Cardiac ventricle fibroblast (primary cell): ENCODE results near the gene TAF5L.

GRCh38 chr1:227915651-227916120 lies 32.0 kb downstream of the WNT9A start:
- RAMPAGE, long total RNA = no peak

- RAMPAGE, long total RNA = no peak
Observed at GRCh38 chr1:227925026-227925557, 22.6 kb downstream of the WNT9A start.

DNA sequence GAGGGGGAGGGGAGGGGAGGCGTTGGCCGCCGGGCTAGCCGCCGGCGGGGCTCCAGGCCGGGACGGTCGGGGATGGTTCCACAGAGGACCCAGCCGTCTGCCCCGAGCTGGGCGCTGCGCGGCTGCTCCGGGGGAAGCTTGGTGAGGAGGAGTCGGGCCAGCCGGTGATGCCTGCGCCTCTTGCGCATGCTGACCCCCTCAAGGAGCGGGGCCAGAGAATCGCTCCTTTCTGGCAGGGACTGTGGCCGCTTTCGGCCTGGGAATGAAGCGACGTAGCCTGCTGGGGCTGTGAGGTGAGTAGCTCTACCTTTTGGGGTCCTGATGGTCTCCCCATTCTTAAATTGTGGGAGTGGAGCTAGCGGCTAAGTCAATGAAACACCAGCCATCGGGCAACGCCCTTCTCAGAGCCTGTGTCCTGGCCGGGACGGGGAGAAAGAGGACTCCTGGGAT lies 602 bp upstream of the WNT9A start:
- RAMPAGE, long total RNA = no peak

DNA sequence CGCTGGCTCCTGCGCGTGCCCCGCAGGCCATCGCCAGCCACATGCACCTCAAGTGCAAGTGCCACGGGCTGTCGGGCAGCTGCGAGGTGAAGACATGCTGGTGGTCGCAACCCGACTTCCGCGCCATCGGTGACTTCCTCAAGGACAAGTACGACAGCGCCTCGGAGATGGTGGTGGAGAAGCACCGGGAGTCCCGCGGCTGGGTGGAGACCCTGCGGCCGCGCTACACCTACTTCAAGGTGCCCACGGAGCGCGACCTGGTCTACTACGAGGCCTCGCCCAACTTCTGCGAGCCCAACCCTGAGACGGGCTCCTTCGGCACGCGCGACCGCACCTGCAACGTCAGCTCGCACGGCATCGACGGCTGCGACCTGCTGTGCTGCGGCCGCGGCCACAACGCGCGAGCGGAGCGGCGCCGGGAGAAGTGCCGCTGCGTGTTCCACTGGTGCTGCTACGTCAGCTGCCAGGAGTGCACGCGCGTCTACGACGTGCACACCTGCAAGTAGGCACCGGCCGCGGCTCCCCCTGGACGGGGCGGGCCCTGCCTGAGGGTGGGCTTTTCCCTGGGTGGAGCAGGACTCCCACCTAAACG lies 23.5 kb upstream of the ARF1 start:
- RAMPAGE, long total RNA = no peak

DNA sequence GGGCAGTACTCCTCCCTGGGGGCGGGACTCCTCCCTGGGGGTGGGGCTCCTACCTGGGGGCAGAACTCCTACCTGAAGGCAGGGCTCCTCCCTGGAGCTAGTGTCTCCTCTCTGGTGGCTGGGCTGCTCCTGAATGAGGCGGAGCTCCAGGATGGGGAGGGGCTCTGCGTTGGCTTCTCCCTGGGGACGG lies 23.1 kb upstream of the ARF1 start:
- RAMPAGE, long total RNA = no peak

- RAMPAGE, long total RNA = no peak
Observed at GRCh38 chr1:228088359-228089372, 6.2 kb downstream of the ARF1 start.

DNA sequence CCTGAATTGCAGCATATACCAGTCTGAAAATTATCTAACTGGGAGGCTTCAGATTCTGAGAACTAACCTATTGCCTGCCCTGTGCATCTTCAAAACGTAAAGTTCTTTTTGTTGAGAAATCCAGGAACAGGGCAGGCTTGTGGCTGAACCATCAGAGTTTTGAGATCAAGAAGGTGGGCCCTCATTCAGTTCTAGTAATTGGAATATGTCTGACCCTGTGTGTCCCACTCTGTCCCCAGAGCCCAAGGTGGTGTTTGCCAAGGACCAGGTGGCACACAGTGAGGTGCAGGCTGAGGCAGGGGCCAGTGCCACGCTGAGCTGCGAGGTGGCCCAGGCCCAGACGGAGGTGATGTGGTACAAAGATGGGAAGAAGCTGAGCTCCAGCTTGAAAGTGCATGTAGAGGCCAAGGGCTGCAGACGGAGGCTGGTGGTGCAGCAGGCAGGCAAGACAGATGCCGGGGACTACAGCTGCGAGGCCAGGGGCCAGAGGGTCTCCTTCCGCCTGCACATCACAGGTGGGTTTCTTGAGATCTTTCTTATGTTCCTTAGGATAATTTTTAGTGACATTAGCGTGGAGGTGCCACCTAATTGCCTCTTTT lies 35.2 kb downstream of the OBSCN start:
- RAMPAGE, long total RNA = no peak

- RAMPAGE, long total RNA = no peak
Observed at GRCh38 chr1:228396617-228397291, 9.9 kb downstream of the TRIM11 start.

GRCh38 chr1:228401975-228402465 lies 4.6 kb downstream of the TRIM11 start:
- RAMPAGE, long total RNA = no peak

- RAMPAGE, long total RNA = no peak
Observed at GRCh38 chr1:228445649-228446694, 11.7 kb downstream of the H2AC25 start.

- RAMPAGE, long total RNA = no peak
Observed at GRCh38 chr1:228646633-228647272, 88.5 kb upstream of the RHOU start.

DNA sequence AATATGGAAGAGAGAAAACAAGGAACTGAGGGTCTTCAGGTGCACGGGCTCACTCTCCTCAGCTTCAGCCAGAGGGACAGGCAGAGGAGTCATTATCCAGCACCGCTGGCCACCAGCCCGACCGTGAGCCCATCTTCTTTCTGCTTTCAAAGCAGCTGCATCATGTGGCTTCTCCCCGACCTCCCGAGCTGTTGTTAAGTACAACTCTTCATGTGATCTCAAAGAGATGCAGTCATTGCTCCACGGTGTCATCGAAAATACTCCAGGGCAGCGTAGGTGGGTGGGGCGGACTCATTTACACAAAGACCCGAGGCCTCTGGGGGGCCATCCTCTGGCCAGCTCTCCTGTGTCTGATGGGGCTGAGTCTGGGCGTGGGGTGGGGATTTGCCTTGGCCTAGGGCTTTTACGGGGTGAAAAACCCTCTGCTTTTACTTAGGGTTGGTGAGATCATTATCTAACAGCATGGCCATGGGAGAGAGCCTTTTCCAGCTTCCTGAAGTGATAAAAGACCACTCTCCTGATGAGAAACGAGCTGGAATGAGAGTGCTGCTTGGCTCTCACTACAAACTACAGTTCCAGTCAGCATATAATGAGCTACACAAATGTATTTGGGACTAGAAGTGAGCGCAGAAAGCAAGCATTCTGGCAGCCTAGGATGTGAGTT lies 164.9 kb downstream of the RHOU start:
- RAMPAGE, long total RNA = no peak

DNA sequence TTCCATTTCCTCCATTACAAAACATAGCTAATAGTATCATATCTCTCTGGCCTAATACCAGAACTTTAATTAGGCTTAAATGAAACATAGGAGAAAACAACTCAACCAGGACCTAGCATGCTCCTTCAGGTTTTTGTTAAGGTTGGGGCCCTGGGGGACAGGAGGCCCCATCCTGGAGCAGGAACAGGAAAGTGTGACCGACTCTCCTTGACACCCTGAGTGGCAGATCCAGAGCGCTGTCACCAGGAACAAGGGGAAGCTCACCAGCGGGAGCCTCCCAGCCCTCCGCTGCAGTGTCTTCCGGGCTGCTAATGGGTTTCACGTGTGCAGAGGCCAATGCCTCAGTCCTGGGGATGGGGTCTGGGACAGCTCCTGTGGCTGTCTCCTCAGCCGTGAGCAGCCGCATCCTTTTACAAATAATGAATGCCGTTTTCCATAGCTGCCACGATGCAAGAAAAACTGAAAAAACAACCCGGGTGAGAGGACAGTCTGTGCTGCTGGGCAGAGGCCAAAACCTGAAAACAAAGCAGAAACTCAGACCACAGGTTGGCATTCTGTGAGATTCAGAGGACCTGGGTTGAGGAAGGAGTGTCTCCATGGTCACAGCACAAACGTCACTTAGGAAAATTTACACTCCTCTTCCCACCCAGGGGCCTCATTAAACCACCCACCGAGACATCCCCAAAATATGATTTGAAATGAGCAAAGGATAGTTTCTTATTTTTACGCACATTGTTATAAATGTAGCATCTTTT lies 212.2 kb upstream of the RAB4A start:
- RAMPAGE, long total RNA = no peak

- RAMPAGE, long total RNA = no peak
Observed at GRCh38 chr1:229148004-229148764, 122.7 kb upstream of the RAB4A start.

- RAMPAGE, long total RNA = no peak
Observed at GRCh38 chr1:229410687-229411587, 23.0 kb downstream of the ACTA1 start.

- RAMPAGE, long total RNA = no peak
Observed at GRCh38 chr1:229549188-229549858, 9.2 kb downstream of the ABCB10 start.

DNA sequence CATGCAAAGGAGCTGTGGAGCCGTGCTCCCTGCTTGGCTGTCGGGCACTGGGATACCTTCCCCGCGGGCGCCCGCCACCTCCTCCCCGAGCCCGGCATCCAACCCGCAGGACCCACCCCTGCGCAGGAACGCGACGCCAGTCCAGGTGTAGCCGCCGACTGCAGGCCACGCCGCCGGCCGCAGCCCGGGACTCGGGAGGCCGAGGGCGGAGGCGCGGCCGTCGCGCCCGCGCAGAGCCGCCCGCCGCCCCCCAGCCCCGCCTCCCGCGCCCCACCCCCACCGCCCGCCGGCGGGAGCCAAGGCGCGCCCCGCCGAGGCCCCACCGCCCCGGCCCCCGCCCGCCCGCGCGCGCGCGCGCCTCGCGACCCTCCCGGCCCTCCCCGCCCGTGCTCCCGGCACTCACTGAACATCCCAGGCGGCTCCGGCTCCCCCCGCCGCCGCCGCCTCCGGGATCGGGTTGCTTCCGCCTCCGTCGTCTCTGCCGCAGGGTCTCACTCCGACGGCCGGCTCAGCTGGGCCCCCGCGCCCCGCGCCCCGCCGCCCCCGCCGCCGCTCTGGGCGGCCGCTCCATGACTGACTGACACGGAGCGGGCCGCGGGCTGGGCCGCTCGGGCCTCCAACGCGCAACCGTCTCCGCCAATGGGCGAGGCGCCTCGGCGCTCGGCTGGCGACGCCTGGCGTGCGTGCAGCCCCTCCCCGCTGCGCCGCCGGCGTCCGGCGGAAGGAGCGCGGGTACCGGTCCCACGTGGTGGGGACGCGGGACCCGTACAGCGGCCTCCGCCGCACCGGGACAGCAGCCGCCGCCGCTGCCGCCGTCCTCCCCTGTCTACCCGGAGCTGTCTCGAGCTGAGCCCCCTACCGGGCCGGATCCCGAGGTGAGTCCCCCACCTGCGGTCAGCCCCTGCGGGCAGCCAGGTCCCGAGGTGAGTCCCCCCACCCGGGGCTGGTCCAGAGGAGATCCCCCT lies at the start of gene TAF5L:
Gene TAF5L, minus strand, starts transcription at position 641 of the 965 bp plus-strand sequence.
- RAMPAGE, long total RNA = no peak

DNA sequence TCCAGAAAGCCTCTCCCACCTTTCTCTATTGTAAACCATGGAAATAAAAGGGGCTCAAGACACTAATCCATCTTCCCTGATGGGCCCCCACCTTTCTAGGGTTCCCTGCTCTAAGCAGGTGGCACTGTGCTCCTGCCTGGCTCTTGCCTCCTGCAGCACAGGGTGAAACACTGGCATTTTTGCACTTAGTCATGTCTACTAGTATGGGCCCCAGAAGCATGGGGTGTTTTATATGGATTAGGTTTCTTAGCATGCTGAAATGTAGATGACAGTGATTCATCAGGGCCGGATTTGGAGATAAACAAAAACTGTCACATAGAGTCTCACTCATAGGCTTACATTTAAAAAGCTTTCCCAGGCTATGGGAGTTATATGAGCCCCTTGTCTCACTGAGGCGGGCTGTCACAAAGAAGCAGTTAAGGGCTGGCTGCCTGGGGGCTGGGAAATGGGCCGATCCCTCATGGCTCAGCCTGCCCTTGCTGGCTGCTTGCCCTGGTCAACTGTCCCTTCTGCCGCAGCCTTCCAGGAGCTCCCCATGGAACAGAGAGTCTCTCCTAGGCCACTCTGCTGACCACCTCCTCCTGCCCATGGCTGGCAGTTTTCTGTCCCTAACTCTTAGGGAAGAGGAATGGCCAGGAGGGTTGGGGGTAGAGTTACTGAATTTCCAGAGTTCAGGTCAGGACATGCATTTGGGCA lies 6.4 kb downstream of the GALNT2 start:
- RAMPAGE, long total RNA = no peak

GRCh38 chr1:230118233-230118919 lies 51.3 kb downstream of the GALNT2 start:
- RAMPAGE, long total RNA = no peak

DNA sequence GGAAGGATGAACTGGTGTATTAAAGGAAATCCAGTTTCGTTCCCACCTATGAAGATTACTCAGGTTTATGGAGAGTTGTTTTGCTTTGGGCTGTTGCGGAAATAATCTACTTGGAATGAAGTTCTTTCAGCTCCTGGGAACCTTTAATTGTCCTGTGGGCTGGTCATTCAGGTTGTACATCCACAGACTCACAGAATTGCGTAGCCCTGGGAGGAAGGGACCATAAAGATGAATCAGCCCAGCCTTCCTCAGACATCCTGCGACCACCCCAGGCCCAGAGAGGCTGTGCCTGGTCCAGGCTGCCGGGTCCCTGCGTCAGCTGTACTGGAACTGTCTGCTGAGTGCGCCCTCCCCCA lies 72.7 kb downstream of the GALNT2 start:
- RAMPAGE, long total RNA = no peak